Urinary bladder (tissue), 3 donors: ENCODE measurements around a stretch of chr17.

GRCh38 chr17:48550896-48551359 lies 6.0 kb upstream of the HOXB2 start:
- PRO-cap = no peak
- RAMPAGE, long total RNA = no peak

DNA sequence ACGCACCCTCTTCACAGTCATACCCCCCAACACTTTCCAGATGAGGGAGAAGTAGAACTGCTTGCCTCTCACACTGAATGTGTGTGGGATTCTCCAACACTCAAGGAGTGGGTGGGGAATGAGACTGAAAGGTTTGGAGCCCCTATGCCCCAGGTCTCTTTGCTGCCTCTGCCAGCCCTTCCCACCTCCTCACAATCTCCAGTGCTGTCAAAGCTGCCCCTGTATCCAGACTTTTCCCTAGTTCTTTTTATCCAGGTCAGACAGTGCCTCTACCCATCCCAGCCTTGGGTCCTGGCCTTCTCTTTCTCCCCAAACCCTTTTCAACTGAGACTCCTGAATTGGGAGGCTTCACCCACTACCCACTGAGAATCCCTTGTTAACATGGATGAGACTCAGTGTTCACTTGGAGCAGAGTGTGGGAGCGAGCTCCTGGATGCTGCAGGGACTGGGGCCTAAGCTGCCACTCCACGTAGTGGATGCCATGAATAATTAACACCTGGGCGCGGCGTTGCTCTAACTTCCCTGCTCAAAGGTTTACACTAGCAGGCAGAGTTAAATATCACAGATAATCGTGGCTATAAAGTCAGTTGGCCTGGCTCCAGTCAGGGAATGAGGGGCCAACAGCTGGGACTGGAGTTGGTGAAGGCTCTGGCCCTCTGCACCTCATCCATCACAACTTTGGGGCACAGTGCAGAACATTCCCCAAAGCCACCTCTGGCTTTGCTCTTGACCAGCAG lies 11.2 kb downstream of the HOXB4 start:
- PRO-cap = no peak
- RAMPAGE, long total RNA = no peak

- PRO-cap = bidirectional peak, plus-strand start at chr17:48580227, minus-strand start at chr17:48580187
- RAMPAGE, long total RNA = no peak
Measured at GRCh38 chr17:48579757-48580867, 2.0 kb upstream of the HOXB4 start.

DNA sequence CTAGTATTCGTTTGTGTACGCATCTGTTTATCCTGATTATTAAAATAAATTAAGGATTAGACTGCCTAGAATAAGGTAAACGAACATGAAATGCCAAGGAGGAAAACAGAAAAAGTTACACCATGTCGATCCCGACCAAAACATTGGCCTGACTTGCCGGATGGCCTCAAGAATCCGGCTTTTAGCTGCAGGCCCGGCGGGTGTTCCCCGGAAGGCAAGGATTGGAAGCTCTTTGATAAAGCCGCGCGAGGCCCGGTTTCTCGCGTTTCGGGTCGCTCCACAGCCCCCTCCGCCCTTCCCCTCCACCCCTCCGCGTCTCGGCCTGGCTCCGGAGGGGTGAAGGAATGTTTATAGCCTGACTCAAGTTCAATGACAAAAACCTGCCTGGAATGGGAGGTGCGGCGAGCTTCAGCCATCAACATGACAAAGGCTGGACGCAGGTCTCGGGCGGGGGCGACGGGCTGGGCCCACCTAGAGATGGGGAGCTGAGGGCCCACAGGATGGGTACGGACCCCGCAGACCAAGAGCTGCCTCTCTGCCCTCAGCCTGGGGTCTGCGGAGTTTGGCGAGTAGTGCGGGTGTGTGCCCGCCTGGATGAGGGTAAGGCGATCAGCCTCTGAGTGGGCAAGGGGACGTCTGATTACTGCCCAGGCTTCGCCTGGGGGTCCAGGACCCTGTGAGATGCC lies 2.6 kb downstream of the PRAC1 start:
- PRO-cap = bidirectional peak, plus-strand start at position 210 of the sequence, minus-strand start outside the sequence
- RAMPAGE, long total RNA = no peak

DNA sequence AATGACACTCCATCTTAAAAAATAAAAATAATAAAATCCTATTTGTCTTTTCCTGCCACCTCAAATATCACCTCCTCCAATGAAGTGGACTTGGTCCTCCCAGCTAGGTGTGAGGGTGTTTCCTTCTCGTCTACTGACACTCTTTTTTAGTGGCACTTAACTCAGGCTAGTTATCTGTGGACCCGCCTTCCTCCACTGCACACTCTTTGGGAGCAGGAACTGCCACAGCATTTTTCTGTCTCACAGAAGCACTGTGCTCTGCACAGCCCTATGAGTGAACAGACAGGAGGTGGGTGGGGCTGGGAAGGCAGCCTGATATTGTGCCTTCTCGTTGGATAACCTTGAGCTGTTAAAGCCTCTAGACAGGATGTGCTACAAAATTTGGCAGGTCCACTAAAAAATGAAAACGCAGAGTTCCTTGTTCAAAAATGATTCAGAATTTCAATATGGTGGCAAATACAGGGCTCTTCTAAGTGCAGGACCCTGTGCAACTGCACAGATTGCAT lies 31.9 kb upstream of the HOXB13 start:
- PRO-cap = no peak
- RAMPAGE, long total RNA = no peak

- PRO-cap = no peak
- RAMPAGE, long total RNA = no peak
Measured at GRCh38 chr17:48791688-48792048, 25.4 kb downstream of the TTLL6 start.

DNA sequence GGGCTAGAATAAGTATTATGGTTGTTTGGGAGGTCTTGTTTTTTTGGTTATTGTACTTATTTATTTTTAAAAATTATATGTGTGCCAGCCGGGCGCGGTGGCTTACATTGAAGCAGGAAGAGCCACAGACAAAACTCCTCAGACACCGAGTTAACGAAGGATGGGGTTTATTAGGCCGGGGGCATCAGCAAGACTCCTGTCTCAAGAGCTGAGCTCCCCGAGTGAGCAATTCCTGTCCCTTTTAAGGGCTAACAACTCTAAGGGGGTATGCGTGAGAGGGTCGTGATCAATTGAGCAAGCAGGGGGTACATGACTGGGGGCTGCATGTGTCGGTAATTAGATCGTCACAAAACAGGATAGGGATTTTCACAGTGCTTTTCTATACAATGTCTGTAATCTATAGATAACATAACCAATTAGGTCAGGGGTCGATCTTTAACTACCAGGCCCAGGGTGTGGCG lies 7.1 kb downstream of the CALCOCO2 start:
- PRO-cap = no peak
- RAMPAGE, long total RNA = no peak

DNA sequence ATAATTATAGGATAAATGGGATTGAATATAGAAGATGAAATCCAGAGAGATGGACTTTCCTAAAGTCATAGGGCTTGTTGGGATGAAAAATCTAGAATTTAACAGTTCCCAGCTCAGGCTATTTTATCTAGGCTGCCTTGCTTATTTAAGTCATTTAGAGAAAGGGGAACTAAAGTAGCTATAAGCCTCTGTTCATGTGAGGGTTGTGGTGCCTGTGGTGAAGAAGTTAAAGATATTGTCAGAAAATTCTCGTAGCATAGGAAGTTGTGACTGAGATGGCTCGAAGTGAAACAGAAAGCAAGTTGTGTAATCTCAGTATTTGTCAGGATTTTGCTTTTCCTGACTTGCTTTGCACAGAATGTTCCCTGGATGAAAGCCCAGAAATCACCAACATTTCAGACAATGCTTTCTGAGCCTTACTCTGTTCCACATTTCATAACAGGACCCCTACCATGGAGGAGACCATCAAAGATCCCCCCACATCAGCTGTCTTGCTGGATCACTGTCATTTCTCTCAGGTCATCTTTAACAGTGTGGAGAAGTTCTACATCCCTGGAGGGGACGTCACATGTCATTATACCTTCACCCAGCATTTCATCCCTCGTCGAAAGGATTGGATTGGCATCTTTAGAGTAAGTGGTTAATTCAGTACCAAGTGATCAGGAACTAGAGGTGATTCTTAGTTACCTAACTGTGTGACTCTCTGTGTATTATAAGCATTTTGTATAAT lies 10.6 kb downstream of the CALCOCO2 start:
- PRO-cap = bidirectional peak, plus-strand start at position 431 of the sequence, minus-strand start at position 228 of the sequence
- RAMPAGE, long total RNA = no peak

- PRO-cap = no peak
- RAMPAGE, long total RNA = no peak
Measured at GRCh38 chr17:48850990-48851345, 20.1 kb downstream of the CALCOCO2 start.

- PRO-cap = no peak
- RAMPAGE, long total RNA = no peak
Measured at GRCh38 chr17:48909622-48910143, 1.5 kb downstream of the UBE2Z start.

DNA sequence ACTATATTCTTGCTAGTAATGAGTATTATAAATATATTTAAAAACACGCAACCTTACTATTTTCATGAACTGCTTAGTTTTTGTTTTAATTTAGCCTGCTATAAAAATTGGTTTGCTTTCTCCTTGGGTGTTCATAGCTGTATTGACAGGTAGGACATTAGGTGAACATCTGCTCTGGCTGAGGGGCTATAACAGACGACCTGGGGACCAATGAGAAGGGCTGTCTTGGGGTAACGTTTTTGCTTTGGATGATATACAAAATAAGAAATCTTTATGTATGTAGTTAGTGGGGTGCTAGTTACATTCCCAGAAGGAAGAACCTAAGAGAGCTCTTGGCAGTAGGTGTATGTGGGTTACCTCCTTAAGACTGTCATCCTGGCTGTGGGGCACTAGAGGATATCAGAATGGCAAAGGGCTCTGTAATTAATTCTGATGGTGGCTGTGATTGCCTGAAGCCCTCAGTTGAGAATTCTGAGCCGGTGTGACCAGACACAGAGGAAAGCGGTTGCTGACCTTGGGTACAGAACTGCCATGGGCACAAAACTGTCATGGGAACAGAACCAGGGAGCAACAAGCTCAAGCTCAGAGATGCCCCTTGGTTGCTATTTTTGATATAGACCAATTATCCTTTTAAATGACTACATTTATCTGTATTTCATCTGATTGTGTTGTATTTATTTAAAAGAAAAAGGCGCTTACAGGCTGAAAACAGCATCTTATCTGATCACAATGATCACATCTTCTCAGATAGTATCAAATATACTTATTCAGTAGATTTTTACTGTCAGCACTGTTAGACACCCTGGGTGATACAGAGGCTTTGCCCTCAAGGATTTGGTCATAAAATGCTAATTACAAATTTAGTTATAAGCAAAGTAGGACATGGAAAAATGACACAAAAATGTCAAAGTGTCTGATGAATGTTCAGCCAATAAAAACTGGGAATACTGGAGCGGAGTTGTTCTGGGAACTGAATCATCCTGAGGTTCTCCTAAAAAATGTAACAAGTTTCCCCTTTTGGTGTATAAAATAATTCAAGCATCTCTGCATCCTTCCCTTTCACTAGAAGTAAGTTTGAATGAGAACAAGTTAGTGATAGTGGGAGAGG lies 7.0 kb upstream of the IGF2BP1 start:
- PRO-cap = no peak
- RAMPAGE, long total RNA = no peak

DNA sequence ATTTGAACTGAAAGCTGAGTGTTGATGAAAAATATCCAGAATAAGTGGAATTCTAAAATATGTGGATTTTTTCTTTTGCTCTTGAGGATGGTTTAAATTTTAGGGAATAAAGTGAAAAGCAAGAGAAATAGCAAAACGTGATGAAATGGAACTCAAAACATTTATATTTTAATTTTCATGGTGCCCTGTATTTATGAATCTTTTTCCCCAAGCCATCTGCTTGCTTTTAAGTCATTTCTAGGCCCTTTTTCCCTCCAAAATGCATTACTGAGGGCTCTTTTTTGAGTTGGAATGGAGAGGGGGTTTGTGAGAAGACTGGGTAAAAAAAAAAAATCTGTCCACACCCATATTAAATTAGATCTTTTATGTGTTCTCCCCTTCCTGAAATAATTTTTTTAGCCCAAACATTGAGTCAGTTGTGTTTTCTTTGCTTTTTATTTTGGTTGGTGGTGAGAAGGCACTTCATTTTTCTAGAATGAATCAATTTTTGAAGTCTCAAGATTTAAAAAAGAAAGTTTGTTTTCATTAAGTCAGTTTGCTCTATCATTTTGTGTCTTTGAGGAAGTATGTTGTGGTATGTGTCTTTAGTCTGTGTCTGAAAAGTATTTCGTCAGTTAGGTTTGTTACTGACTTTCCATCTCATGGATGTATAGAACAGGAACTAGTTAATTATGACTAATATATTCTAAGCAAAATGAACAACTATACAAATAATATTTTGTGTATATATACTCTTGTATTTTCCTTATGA lies 3.6 kb downstream of the IGF2BP1 start:
- PRO-cap = no peak
- RAMPAGE, long total RNA = no peak

GRCh38 chr17:49093126-49093457 lies 39.5 kb upstream of the B4GALNT2 start:
- PRO-cap = no peak
- RAMPAGE, long total RNA = no peak

DNA sequence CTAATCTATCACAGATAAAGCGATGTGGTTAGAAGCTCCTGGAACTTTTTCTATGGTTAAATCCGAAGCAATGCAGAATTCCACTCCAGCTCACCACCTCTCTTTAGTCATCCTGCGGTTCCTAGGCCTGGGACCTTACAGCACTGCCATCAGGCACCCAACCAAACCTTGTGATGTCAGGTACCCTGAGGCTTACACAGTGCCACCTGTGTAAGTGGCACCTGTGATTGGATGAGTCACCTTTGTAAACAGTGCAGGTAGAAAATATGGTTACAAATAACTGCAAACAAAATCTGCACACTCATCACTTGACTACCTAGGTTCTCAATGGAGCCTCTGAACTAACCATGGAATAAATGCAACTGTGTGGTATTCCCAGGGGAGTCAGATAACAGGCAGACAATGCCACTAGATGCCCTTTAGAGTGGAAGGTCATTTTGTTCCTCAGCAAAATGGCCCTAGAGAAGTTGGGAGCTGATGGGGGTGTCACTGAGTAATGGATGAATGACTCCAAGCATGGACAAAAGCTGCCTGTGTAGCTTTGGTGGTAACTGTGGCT lies 31.3 kb upstream of the B4GALNT2 start:
- PRO-cap = no peak
- RAMPAGE, long total RNA = no peak

DNA sequence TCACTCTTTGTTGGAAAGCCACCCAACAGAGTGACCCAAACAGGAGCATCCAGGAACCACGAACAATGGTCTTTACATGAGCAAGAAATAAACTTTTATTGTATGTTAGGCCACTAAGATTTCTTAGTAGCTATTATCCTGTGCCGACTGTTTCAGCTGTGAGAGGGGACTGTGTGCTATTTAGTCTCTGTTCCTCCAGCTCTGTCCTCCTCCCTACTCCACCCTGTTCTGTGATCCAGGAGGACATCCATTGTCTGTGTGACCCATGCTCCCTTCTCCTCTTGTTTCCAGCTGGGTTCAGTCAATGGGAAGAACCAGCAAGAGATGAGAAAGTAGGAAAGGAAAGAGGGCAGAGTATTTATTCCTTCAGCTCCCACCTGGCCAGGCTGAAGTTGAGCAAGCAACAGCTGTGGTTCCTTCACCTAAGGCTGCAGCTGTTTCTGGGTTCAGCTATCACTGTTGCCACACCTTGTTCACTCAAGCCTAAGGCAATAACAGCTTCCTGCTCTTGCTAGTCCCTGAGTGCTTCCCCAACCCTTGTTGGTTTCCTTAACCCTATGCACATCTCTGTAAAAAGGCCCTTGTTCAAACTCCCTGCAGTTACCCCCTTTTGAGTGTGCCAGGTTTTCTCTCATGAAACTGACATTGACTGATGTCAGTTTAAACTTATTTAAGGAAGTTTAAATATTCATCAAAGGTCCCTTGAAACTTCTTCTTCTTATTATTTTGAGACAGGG lies 14.8 kb upstream of the B4GALNT2 start:
- PRO-cap = no peak
- RAMPAGE, long total RNA = no peak

DNA sequence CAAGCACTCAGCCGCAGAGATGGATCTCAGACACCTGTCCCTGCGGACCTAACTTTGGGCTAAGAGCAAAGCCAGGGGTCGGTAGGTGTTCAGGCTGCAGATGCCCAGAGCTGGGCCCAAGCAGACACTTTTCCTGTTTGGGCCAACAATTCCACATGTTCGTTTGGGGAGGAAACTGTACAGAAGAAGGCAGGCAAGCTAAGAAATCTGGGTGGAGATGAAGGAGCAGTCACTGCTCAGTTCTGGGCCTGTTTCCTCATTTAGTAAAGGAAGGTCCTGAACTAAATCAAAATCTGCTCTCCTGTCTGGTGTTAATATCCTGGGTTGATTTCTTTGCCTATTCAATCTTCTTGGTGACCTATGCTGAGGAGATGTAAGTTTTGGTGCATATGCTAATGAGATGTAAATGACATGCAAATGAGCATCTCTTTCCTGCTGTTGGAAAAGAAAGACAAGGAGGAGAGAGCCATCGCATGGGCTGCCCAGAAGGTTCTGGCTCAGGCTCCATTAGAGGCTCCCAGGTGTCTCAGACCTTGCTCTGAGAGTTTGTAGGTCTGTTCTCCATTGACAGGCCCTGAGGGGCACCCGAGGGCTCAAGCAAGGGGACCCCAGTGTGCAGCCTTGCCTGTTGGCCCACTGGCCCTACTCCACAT lies 3.2 kb downstream of the ABI3 start:
- PRO-cap = no peak
- RAMPAGE, long total RNA = no peak

DNA sequence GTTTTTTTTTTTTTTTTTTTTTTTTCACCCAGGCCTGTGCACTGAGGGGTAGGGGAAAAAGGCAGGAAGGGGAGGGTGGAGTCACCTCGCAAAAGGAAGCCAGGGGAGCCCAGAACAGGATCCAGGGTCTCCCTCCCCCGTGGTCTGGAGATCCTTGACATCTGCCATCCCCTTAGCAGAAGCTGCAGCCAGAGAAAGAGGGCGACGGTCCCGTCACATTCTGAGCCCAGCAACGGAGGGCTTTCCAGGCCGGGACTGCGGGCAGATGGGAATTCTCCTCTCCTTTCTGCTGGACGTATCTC lies 29.1 kb upstream of the PHOSPHO1 start:
- PRO-cap = unidirectional peak, plus-strand start at position 187 of the sequence
- RAMPAGE, long total RNA = no peak

DNA sequence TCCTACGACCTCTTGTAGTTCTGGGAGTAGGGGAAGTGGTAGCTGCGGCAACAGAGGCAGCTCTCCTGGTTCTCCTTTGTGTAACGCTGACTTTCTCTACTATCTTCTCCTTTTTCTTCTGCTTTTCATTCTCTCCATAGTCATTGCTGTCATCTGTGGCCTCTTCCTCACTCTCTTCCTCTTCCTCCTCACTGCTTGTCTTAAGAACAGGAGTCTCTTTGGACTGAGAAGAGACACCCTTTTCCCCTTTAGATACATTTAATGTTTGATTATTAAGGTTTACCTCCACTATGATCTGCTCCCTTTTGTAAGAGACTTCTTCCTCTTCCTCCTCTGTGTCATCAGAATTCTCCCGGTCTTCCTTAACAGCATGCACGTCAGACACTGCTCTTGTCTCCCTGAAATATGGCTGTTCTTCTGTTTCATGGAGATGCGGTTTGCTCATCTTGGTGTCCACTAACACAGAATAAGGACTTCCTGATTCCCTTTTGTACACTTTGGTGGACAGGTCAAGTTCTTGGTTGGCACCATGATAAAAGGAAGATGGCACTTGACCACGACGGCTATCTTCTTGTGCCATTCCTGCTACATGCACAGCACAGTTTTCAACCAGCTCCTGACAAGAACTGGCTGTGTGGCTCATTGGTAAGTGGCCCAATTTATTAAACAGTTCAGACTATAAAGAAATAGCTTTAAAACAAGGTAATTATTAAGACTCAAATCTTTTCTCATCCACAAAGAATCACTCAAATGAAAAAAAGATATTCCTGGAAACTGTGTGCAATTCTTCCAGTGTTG lies 44.8 kb downstream of the ZNF652 start:
- PRO-cap = no peak
- RAMPAGE, long total RNA = no peak

- PRO-cap = no peak
- RAMPAGE, long total RNA = no peak
Measured at GRCh38 chr17:49390035-49390424, 24.7 kb downstream of the PHB1 start.

- PRO-cap = no peak
- RAMPAGE, long total RNA = no peak
Measured at GRCh38 chr17:49556188-49556649, 19.5 kb upstream of the NXPH3 start.